Liver (tissue), 9 donors: ENCODE results near the gene KBTBD2.

DNA sequence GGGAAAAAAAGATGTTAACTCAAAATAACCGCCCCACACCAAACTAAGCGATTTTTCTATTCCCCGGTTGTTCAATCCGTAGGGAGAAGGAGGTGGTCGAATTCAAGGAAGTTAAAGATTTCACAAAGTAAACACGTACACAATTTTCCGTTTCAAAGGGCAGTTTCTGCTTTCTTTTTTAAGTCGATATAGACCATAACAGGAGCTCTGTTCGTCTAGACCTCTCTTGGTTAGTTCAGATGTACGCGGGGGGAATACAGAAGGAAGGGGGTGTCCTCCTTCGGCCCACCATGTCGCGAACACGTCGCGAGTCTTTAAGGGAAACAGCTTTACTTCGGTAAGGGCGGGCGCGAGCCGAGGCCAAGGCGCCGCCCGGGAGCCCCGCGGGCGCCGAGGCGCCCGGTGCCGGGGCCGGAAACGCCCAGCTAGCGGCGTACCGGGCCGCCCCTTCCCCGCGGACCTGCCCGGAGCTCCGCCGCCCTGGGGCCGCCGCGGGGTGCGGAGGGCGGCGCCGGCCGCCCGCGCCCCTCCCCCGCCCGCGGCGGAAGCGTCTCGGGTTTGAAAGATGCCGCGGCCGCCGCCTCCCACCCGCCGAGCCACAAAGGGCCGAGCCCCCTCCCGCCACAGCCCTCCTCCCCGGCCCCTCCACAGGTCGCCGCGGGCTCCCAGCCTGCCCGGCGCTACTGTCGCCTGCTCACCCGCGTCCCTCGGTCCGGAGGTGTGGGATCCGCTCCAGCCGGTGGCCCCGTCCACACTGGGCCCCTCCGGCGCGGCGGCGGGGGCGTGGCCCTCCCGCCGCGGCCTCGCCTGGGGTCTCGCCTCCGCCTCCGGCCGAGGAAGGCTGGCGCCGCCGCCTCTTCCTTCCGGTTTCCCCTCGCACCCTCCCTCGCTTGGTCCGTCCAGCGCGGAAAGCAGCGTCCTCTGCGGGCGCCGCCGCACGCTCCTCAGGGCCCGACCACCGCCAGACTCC lies at the start of gene KBTBD2:
Gene KBTBD2, minus strand, starts transcription at position 923 of the 970 bp plus-strand sequence.
- PRO-cap, 5 experiments = peak in 5 of 5 experiments; most common plus-strand start position 909 of the sequence (in 4); most common minus-strand start position 462 of the sequence (in 4)
- RAMPAGE, long total RNA, 2 experiments = no peak in any of the 2 experiments
- RRBS = 1% methylated on average over 31 of the region's 112 CpGs

- PRO-cap, 5 experiments = no peak in any of the 5 experiments
- RAMPAGE, long total RNA, 2 experiments = no peak in any of the 2 experiments
- RRBS = no CpG with 5 or more reads among the region's 13 CpGs
Measured at GRCh38 chr7:32988135-32988910, 31.1 kb downstream of the FKBP9 start.

GRCh38 chr7:32999567-33000315 lies 42.5 kb downstream of the FKBP9 start:
- PRO-cap, 5 experiments = no peak in any of the 5 experiments
- RAMPAGE, long total RNA, 2 experiments = no peak in any of the 2 experiments
- RRBS = no CpG with 5 or more reads among the region's 11 CpGs

DNA sequence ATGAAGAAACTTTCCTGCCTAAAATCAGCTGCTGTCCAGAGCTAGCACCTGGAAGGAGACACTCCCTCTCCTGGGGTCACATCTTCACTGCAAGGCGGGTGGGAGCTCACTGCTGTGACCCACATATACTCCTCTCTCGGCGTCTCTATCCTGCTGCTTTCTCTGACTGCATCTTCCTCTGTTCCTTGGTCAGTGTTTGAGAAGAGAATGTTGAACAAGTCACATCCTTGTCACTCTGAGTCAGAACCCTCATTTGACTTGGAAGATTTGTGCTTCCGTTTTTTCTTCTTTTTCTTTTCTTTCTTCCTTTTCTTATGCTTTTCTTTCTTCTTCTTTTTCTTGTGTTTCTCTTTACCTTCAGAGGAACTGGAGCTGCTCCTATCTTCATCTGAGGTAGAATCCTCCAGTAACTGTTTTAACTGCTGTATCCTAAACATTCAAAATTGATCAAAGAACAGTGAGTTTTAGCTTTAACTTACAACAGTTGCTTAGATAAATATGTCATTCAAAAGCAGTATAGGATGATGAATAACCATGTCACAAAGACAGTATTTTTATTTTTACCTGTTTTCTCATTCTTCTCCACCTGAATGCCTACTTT lies 14.1 kb downstream of the RP9 start:
- PRO-cap, 5 experiments = no peak in any of the 5 experiments
- RAMPAGE, long total RNA, 2 experiments = no peak in any of the 2 experiments
- RRBS = no CpG with 5 or more reads among the region's 4 CpGs

GRCh38 chr7:33097088-33097733 lies 12.0 kb downstream of the RP9 start:
- PRO-cap, 5 experiments = no peak in any of the 5 experiments
- RAMPAGE, long total RNA, 2 experiments = no peak in any of the 2 experiments
- RRBS = no CpG with 5 or more reads among the region's 7 CpGs

- PRO-cap, 5 experiments = no peak in any of the 5 experiments
- RAMPAGE, long total RNA, 2 experiments = no peak in any of the 2 experiments
- RRBS = no CpG with 5 or more reads among the region's 2 CpGs
Measured at GRCh38 chr7:33553956-33554595, 351.3 kb upstream of the BMPER start.

GRCh38 chr7:33726497-33727175 lies 178.7 kb upstream of the BMPER start:
- PRO-cap, 5 experiments = no peak in any of the 5 experiments
- RAMPAGE, long total RNA, 2 experiments = no peak in any of the 2 experiments
- RRBS = no CpG with 5 or more reads among the region's 10 CpGs

DNA sequence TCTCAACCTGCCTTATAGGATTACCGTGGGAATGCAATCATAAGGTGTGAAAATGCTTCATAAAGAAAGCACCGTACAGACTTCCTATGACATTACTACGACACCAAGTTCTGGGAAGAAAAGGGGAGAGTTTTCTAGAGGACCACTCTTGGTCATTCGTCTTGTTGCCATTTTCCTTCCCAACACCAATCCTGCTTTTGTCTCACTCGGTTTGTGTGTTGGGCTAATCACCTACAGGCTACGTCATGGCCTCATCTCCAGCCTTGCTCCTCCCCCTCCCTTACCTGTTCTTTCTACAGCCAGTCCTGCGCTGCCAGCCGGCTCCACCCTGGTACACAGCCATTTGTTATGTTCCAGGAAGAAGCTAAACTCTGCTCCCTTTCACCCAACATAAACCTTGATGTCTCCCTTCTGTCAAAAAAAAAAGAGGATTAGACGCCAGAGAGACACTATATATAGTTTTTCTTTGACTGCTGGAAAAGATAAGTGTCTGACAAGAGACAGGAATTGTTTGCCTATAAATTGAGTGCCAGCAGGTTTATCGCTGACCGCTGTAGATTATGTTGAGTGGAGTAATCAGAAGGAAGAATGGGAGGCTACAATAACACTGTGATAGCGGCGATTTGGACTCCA lies 171.5 kb upstream of the BMPER start:
- PRO-cap, 5 experiments = no peak in any of the 5 experiments
- RAMPAGE, long total RNA, 2 experiments = no peak in any of the 2 experiments
- RRBS = no CpG with 5 or more reads among the region's 13 CpGs

DNA sequence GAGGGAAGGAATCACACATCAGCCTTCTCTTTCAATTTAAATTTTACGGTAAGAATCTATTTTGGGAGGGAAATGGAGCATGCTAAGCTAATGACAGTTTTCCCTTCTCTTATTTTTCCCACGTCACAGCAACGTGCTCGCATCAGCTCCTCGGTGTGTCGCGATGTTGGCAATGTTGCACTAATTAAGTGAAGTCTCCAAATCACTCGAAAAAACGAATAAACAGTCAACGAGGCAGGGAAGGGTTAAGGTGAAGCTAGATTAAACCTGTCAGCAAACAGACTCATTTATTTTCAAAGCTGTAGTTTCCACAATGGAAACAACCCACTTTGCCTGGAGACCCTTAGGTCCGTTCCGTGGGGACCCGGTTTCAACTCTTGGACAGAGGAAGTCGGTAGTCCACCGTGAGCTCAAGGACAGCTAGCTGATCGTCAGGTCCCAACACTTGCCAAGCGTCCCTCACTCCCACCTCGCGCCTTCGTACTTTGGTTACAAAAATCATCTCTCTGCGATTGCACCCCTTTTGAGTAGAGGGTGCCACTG lies 1.6 kb upstream of the BMPER start:
- PRO-cap, 5 experiments = no peak in any of the 5 experiments
- RAMPAGE, long total RNA, 2 experiments = no peak in any of the 2 experiments
- RRBS = no CpG with 5 or more reads among the region's 21 CpGs

- PRO-cap, 5 experiments = no peak in any of the 5 experiments
- RAMPAGE, long total RNA, 2 experiments = no peak in any of the 2 experiments
- RRBS = no CpG with 5 or more reads among the region's 1 CpG
Measured at GRCh38 chr7:34757917-34758640, 100.1 kb downstream of the NPSR1 start.

DNA sequence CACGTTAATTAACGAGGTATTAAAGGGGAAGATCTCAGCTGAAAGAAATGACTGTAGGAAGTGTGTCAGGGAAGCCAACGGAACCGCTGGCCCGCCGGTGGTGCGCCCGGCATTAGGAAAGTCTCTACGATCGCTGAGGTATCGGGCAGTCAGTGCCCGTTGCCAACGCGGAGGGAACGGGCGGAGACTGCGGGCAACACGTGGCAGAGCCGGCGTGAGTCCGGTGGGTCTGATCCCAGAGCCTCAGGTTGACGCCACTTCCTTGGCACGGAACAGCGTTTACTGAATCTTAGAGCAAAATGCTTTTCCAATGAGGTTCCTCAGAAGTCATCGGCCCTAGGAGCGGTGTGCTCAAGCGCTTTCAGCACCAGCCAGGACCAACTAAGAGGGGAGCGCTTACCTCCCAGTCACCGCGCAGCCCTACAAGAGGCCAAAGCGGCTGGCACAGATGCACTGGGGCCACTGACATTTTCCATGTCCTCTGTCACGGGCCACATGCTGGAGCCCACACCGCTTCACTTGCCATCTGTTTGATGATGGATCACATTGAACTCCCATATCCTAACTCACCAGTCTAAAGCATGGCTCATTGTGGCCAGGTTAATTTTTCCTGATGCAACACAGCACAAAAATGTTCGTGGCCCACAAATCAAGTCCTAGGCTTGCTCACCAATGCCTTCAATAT lies 67.0 kb downstream of the TBX20 start:
- PRO-cap, 5 experiments = peak in 1 of 5 experiments; most common minus-strand start position 132 of the sequence (in 1)
- RAMPAGE, long total RNA, 2 experiments = no peak in any of the 2 experiments
- RRBS = 4% methylated on average over 3 of the region's 34 CpGs

GRCh38 chr7:35258010-35258483 lies 4.1 kb upstream of the TBX20 start:
- PRO-cap, 5 experiments = no peak in any of the 5 experiments
- RAMPAGE, long total RNA, 2 experiments = no peak in any of the 2 experiments
- RRBS = 22% methylated on average over 6 of the region's 40 CpGs

DNA sequence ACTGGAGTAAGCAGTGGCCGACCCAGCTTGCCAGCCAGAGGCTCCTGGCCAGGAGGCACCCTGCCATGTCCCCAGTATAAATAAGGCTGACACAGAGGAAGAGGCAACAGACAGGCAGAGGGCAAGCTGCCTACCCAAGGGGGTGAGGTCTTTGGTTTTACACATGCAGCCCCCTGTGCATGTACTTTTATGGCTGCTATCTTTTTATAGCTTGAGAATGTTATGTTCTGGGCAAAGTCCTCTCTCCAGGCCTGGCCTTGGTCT lies 102.7 kb upstream of the TBX20 start:
- PRO-cap, 5 experiments = no peak in any of the 5 experiments
- RAMPAGE, long total RNA, 2 experiments = no peak in any of the 2 experiments
- RRBS = no CpG with 5 or more reads among the region's 1 CpG

GRCh38 chr7:35374992-35375238 lies 121.0 kb upstream of the TBX20 start:
- PRO-cap, 5 experiments = no peak in any of the 5 experiments
- RAMPAGE, long total RNA, 2 experiments = no peak in any of the 2 experiments
- RRBS = no CpG with 5 or more reads among the region's 9 CpGs

DNA sequence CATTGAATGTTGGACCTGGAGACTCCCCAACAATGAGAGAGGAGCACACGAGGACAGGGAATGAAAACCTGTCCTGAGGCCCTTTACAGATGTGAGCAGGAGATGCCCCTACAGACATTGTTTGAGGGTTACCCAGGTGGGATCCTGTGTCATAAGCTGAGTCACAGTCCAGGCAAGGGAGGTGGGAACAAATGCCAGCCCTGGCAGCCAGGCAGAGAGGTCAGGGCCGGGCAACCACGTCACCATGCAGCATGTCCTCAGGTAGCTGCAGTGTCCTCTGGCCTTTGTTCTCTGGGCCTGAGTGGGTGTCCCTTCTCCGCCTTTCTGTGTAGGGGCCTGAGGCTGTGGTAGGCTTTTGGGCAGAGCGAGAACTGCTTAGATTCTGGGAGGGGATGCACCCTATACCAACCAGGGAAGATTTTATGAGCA lies 147.5 kb upstream of the TBX20 start:
- PRO-cap, 5 experiments = peak in 3 of 5 experiments; most common plus-strand start position 287 of the sequence (in 2); most common minus-strand start position 123 of the sequence (in 2)
- RAMPAGE, long total RNA, 2 experiments = no peak in any of the 2 experiments
- RRBS = no CpG with 5 or more reads among the region's 5 CpGs

DNA sequence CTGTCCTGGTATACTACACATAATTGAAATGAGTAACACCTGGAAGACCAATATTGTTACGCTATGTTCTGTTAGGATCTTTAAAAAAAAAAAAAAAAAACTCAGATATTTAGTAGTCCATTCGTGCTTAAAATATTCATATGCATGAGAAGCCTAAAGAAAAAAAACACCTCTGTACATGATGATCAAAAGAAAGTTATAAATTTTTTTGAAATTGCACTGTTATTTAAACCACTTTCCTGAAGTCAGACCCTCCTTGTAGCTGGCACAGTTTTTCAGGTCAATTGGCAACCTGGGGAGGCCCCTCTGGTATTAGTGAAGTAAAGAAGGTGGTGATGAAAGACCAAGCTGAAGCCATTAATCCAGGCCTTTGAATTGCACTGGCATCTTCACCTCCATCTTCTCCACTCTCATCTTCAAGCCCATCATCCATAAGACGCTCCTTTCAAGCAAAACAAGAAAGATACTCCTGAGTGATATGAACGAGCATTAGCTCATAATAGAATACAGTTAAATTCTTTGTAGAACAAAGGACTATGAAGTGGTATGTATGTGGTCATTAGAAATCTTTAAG lies 61.4 kb downstream of the HERPUD2 start:
- PRO-cap, 5 experiments = no peak in any of the 5 experiments
- RAMPAGE, long total RNA, 2 experiments = no peak in any of the 2 experiments
- RRBS = no CpG with 5 or more reads among the region's 4 CpGs

GRCh38 chr7:35634287-35634587 lies 60.7 kb downstream of the HERPUD2 start:
- PRO-cap, 5 experiments = no peak in any of the 5 experiments
- RAMPAGE, long total RNA, 2 experiments = no peak in any of the 2 experiments
- RRBS = no CpG with 5 or more reads among the region's 1 CpG

- PRO-cap, 5 experiments = no peak in any of the 5 experiments
- RAMPAGE, long total RNA, 2 experiments = no peak in any of the 2 experiments
- RRBS = no CpG with 5 or more reads among the region's 4 CpGs
Measured at GRCh38 chr7:36126767-36127068, 26.3 kb upstream of the EEPD1 start.

DNA sequence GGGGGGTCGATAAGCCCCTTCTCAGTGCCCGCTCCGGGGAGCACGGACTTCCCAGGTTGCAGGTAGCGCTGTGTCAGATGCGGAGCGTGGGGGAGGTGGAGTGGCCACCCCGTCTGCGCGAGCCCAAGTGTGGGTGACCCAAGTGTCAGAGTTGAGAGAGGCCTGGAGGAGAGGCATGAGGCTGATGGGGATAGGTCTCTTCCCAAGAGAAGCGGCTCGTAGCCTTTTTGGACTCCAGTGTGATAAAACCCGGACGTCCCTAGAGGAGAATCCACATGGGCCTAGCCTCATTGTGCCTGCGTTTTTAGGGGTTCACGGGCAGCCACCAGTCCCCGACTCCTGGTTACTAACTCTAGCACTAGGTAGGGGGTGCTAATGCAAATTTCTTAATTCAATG lies 650 bp downstream of the EEPD1 start:
- PRO-cap, 5 experiments = peak in 1 of 5 experiments; most common plus-strand start position 76 of the sequence (in 1); most common minus-strand start position 125 of the sequence (in 1)
- RAMPAGE, long total RNA, 2 experiments = no peak in any of the 2 experiments
- RRBS = 0% methylated on average over 3 of the region's 17 CpGs

- PRO-cap, 5 experiments = no peak in any of the 5 experiments
- RAMPAGE, long total RNA, 2 experiments = no peak in any of the 2 experiments
- RRBS = no CpG with 5 or more reads among the region's 5 CpGs
Measured at GRCh38 chr7:36219217-36220093, 66.4 kb downstream of the EEPD1 start.